ENCODE data around the genes NSUN2, FASTKD3 and CMBL.

GRCh38 chr5:6595112-6596087 lies 37.4 kb downstream of the NSUN2 start:
- PRO-cap: no peak

DNA sequence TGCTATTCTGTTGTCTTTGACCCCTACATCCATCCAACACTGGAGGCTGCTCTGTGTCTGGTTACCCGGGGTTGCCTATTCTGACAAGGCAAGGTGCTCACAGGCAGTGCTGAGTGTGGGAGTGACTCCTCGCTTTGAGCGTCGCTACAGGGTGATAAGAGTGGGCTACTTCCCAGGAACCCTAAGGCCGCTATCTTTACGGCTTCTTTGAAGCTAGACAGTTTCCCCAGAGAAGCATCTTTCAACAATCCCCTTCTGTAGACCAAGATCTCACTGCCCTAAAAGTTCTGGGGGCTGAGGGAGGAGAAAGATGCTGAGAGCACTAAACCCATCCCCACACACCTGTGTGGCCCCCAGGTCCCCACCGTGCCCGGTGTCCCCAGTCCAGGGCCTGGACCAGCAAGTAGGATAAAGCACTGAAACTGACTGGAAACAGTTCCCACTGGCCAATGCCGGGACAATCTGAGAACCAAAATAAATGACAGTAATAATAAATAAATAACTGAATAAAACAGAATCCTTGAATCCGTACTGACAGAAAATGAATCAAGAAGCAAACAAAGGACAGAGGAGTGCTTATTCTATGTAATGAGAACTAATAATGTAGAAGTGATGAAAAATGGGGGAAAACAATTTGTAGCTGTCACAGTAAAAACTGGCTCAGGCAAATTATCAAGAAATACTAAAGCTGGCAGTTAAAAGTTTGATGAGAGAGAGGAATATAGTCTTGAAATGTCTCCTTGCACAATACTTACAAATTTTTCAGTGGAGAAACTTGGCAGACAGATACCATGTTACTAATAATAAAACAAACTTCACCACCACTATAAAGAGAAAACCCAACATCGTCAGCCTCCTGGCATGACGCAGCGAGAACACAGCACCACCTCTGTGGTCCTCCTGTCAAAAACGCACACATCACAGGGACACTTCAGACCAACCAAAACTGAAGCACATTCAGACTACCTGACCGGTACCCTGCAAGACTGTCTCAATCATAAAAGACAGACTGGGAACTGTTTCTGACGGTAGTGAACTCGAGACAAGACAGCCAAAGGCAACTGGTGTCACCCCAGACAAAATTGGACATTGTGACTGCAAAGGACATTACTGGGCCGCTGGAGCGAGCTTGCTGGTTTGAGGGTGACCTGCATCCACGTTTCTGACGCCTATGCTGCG lies 34.8 kb downstream of the NSUN2 start:
- PRO-cap: no peak

- PRO-cap: bidirectional peak, plus-strand start at chr5:6633440, minus-strand start at chr5:6633044
Measured at GRCh38 chr5:6632234-6633184, at the start of gene NSUN2. TSS of gene NSUN2 (minus strand) at chr5:6633044.

- PRO-cap: no peak
Measured at GRCh38 chr5:6674162-6674630, 39.0 kb upstream of the TENT4A start.

- PRO-cap: bidirectional peak, plus-strand start at chr5:6712297, minus-strand start at chr5:6712128; bidirectional peak, plus-strand start at chr5:6712384, minus-strand start at chr5:6712378; bidirectional peak, plus-strand start at chr5:6712732, minus-strand start at chr5:6712557
Measured at GRCh38 chr5:6711936-6712830, 1.0 kb upstream of the TENT4A start.

- PRO-cap: no peak
Measured at GRCh38 chr5:6737431-6737885, 24.2 kb downstream of the TENT4A start.

GRCh38 chr5:6772847-6774050 lies 60.0 kb downstream of the TENT4A start:
- PRO-cap: no peak

DNA sequence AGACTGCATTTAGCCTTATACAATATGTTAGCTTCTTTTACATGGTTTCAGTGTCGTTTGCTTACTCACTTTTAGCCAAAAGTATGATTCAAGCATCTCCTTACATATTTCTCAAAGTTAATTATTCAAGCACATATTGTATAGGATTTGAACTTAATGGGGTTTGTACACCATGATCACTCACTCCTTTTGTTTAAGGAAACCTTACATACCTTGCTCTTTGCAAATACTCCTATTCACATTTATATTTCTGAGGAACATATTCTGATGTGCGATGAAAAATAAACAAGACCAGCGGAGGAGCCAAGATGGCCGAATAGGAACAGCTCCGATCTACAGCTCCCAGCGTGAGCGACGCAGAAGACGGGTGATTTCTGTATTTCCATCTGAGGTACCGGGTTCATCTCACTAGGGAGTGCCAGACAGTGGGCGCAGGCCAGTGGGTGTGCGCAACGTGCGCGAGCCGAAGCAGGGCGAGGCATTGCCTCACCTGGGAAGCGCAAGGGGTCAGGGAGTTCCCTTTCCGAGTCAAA lies 252.8 kb downstream of the TENT4A start:
- PRO-cap: no peak

DNA sequence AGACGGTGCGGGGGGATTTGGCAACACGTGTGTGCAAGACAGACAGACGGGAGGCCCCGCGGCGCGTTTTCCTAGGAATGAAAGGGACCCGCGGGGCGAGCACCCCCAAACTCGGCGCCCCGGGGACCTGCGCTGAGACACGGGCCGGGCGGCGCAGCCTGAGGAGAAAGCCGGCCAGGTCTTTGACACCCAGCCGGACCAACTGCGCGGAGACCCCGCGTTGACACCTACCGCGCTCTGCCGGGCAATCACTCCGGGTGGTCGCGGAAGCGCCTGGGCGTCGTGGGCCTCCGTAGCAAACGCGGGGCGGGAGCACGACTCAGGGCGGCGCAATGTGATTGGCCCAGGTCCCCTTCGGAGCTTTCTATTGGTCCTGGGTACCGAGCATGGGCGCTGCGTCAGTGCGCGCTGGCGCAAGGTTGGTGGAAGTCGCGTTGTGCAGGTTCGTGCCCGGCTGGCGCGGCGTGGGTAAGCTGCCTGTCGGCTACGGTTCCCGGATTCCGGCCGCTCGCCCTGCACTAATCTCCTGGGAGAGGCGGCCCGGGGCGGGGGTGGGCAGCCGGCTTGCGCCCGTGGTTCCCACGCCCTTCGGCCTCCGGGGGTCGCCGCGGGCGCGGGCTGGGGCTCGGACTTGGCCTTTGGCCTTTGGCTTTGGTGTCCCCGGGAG lies at the start of gene FASTKD3:
FASTKD3 (minus strand) TSS at position 284 of the 667 bp plus-strand sequence.
- PRO-cap: bidirectional peak, plus-strand start at position 443 of the sequence, minus-strand start at position 260 of the sequence

DNA sequence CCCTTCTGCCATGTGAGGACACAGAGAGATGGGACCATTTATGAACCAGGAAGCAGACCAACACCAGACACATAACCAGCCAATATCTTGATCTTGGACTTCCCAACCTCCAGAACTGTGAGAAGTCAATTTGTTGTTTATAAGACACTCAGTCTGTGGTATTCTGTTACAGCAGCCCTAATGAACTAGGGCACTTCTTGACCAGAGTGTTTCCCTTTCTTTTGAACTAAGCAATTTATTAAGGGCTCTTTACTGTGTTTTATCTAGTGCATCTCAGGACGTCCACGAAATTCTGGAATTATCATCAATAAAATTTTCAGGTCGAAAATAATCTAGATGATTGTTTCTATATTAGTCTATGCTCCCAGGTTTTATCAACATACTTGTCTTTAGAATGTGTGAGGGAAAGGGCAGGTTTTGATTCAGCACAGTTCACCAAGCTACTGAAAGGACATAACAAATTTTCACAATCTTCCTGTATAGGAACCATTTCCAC lies 761.7 kb downstream of the SEMA5A start:
- PRO-cap: no peak

- PRO-cap: no peak
Measured at GRCh38 chr5:9037829-9038654, 507.8 kb downstream of the SEMA5A start.

GRCh38 chr5:9542862-9543747 lies 2.8 kb downstream of the SEMA5A start:
- PRO-cap: no peak

- PRO-cap: no peak
Measured at GRCh38 chr5:9720731-9721214, 90.6 kb upstream of the TAS2R1 start.

GRCh38 chr5:10016412-10016887 lies 233.2 kb downstream of the ATPSCKMT start:
- PRO-cap: no peak

- PRO-cap: bidirectional peak, plus-strand start at chr5:10307632, minus-strand start at chr5:10307677
Measured at GRCh38 chr5:10307310-10308186, at the start of gene CMBL. TSS of gene CMBL (minus strand) at chr5:10307902.

- PRO-cap: no peak
Measured at GRCh38 chr5:10457814-10458282, 16.2 kb downstream of the ROPN1L start.

- PRO-cap: no peak
Measured at GRCh38 chr5:10607748-10608330, 44.0 kb downstream of the ANKRD33B start.

- PRO-cap: no peak
Measured at GRCh38 chr5:10699837-10700514, 61.1 kb downstream of the DAP start.

DNA sequence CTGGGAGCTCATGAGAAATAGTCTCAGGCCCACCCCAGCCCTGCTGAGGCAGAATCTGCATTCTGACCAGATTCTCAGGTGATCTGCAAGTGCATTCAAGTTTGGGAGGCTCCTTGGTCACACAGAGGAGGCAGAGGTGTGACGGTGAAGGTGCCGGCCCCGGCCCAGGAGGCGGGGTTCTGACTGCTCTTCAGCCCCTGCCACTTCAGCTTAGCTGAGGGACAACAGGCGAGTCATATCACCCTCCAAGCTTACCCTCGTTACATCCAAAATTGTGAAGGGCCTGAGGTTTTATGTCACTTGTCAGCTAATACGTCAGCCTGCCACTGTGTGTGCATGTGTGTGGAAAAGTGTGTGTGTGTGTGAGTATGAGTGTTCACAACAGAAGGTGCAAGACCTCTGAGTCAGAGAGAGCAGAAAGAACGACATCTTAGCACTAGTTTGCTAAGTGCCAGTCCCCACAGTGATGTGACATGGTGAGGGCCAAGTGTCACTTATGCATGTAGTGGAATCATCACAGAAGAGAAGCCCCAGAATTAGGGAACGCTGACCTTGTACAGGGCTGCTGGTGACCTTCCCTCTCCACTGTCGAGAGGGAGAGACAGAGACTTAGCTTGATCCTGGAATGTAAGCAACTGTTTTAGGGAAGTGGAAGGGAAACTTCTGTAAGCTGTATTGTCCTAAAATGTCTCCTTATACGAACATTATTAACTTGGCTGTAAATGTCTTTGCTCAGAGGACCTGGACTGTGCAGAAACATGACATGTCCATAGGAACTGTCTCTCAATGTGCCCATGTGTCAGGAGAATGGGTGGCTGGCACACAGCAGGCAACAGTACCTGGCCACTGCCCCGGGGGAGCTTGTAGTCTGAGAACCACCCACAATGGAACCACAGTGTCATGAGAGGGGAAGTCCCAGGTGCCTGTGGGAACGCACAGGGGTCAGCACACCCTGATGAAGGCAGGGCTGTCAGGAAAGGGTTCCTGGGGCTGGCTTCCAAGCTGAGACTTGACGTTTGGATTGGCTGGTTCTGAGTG lies 34.3 kb downstream of the DAP start:
- PRO-cap: no peak

DNA sequence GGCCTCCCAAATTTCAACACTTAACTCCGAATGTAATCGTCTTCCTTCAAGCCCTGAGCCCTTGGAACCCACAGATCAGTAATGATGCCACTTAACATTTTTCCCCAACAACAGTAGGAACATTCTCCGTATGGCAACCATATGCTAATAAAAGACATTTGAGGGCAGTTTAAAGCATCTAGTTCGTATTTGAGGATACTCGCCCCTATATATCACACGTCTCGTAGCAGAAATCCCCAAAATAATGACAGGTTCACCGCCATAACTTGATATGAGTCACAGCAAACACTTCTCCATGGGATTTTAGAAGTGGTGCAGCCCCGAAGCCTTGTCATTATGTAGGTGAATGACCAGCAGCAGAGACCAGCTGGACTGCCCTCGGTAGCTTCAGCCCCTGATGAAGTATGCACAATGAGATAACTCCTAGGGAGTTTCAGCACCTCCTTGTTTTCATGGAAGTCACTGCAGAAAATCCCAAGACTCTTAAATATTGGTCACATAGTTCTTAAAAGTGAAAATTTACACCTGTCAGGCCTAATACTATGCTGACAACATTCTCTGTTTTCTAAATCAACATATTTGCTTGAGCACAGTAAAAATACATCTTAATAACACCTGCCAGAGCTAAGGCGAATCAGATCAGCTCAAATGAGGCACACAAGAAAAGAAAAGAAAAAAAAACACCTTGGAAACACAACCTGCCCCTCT lies 2.0 kb downstream of the CTNND2 start:
- PRO-cap: no peak

All from LUHMES (cell line).